Myometrial cell (primary cell): ENCODE data around the genes SLC47A2 and KCNJ12.

- RAMPAGE, long total RNA = no peak
Observed at GRCh38 chr17:19551137-19552162, 17.8 kb downstream of the SLC47A1 start.

DNA sequence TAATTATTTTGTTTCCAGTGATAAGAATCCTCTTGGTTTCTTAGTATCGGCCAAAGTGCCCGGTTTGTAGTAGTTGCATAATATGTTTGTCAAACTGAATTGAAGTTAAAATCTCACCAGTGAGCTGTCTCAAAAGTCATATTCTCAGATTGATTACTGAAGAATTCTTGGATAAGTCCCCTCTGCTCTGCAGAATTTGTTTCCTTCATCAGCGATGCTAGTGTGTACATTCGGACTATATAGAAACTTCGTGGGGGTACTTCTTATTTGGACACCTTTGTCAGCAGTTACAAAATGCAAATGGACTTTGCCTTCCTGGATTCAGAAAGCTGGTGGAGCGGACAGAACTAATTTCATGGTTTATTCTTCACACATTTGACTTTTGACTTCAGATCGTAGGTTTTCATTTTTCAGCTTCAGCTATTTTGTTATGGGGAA, 28.2 kb downstream of the SLC47A1 start:
- RAMPAGE, long total RNA = no peak

DNA sequence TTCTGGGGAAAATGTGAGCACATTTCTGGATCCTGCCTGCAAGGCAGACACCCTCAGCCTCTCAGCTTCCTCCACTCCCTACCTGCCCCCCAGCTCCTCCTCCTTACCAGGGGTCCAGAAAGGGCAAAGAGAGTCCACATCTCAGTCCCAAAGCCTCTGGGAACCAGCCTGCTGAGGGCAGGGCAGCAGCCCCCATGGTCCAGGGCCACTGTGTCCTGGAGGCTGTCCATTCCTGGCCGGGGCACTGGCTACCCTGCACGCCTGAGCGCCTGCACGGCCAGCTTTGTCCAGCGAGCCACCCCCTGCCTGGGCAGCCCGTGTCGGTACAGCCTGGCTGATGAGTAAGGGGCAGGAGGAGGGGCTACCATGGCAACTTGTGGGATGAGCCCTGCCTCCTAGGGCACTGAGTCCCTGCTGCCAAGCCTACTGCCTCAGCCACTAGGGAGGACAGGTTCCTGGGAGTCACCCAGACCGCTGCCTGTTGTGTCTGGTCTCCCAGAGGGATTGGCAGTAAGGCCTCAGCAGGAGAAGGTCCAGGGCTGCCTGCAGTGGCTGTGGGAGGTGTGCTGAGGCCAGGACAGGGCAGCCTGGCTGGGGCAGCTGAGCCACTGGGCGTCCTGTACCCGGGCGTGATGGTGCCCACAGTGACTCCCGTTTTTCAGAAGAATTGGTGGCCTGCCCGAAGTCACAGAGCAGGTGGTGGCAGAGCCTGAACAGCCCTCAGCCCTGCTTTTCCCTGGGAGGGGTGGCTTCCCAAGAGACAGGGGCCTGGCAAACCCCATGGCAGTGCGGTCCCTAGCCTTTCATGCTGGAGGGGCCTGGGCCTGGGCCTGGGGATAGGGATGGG, at the start of gene SLC47A2:
Gene SLC47A2, minus strand, starts transcription at position 259 of the 847 bp plus-strand sequence.
- RAMPAGE, long total RNA = no peak

GRCh38 chr17:19946282-19946828, 31.3 kb downstream of the AKAP10 start:
- RAMPAGE, long total RNA = no peak

DNA sequence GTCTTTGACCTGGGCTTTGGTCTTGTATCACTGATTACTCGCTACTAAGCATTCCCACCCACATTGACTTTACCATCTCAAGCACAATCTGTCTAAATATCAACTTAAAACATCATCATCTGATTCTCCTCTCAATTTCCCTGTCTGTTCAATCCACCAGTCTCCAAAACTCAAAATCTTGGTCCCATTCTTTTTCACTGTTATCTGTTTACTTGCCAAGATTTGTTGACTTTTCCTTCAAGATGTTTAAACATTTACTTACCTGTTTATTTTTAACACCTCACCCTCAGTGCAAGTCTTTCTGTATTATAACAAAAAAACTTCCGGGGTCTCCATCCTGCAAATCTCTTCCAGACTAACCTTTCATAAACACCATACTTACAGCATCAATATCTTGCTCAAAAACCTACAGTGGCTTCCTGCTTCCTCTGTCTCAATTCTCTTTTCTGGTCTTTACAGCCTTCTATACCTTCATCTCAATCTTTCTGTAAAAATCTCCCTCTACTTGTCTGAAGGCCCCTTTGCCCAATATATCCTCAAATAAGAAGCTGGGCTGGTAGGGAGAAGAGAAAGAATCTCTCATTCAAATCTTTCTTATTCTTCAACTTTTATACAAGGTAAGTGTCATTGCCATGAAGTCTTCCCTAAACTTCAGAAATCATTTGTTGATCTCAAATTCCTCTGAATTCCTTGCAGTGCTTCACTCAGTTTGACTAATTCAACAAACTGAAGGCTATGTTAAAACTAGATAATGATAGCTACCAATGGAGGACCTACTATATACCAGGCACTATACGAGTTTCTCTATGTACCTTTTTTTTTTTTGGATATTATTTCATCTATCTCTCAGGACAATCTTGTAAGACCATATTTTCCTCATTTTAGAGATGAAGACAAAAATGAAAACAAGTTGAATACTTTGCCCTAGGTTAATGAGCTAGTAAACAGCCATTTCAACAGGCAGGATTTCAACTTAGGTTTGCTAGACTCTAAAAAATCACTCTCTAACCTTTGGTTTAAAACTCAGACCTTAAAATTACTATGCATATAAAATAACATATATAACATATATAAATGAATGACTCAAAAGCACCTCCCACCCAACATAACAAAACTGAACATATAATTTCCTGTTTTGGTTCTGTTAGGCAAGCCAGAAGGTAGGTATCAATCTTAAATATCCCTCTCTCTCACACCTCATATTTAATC, 12.2 kb downstream of the AKAP10 start:
- RAMPAGE, long total RNA = no peak

- RAMPAGE, long total RNA = no peak
Observed at GRCh38 chr17:20095777-20096072, 86.6 kb downstream of the SPECC1 start.

DNA sequence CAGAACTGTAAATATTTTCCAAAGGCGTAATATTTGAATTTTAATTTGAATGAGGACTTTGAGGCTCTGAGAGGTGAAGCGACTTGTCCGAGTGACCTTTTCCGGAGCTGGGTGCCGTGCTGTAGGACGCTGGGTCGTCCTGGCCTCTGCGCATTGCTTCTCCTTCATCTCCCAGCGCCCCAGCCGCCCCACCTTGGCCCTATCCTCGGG, 147.8 kb downstream of the SPECC1 start:
- RAMPAGE, long total RNA = no peak

DNA sequence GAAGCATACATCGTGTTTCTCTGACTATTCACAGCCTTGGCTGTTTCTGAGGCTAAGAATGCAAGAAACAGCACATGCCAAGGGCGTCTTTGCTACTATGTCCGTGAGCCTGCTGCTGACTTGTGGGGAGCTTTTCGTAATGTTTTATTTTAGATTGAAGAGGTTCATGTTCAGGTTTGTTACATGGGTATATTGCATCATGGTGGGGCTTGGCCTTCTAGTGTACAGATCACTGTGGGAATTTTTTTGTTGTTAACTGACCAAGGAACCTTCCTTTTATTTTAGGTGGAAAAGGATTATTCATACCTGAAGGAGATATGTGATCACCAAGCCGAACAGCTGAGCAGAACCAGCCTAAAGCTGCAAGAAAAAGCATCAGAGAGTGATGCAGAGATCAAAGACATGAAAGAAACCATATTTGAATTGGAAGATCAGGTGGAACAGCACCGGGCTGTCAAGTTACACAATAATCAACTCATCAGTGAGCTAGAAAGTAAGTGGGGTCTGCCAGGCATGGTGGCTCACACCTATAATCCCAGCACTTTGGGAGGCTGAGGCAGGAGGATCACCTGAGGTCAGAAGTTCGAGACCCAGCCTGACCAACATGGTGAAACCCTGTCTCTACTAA, 218.1 kb downstream of the SPECC1 start:
- RAMPAGE, long total RNA = no peak

DNA sequence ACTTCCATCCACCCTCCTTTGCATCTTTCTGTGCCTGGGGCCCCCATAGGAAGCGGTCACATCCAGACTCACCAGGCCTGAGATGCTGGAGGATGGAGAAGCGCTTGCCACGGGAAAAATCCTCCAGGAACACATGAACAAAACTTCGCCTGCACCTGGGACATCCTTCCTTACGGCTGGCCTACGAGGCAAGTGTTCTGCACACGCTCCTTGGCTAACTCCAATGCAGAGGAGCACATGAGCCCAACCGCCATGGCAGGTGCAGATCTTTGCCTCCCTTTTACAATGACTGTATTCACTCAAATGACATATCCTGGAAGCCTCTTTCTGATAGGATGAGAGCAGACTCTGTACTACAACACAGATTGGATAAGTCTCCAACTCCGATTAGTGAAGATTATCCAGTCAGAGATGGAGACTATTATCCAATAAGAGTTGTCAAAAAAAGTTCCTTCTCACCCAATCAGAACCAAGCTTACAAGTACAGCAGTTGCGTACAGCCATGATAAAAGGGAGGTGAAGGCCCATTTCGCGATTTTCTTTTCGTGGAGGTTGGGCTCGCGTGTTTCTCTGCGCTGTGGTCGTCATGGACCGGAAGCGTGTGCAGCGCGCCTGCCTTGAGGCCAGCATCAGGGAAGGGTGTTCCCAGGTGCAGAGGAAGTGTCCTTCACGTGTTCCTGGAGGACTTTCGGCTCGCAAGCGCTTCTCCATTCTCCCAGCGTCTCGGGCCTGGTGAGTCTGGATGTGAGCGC, 53.6 kb downstream of the CDRT15L2 start:
- RAMPAGE, long total RNA = no peak

- RAMPAGE, long total RNA = no peak
Observed at GRCh38 chr17:20784075-20784609, 204.6 kb downstream of the CDRT15L2 start.

DNA sequence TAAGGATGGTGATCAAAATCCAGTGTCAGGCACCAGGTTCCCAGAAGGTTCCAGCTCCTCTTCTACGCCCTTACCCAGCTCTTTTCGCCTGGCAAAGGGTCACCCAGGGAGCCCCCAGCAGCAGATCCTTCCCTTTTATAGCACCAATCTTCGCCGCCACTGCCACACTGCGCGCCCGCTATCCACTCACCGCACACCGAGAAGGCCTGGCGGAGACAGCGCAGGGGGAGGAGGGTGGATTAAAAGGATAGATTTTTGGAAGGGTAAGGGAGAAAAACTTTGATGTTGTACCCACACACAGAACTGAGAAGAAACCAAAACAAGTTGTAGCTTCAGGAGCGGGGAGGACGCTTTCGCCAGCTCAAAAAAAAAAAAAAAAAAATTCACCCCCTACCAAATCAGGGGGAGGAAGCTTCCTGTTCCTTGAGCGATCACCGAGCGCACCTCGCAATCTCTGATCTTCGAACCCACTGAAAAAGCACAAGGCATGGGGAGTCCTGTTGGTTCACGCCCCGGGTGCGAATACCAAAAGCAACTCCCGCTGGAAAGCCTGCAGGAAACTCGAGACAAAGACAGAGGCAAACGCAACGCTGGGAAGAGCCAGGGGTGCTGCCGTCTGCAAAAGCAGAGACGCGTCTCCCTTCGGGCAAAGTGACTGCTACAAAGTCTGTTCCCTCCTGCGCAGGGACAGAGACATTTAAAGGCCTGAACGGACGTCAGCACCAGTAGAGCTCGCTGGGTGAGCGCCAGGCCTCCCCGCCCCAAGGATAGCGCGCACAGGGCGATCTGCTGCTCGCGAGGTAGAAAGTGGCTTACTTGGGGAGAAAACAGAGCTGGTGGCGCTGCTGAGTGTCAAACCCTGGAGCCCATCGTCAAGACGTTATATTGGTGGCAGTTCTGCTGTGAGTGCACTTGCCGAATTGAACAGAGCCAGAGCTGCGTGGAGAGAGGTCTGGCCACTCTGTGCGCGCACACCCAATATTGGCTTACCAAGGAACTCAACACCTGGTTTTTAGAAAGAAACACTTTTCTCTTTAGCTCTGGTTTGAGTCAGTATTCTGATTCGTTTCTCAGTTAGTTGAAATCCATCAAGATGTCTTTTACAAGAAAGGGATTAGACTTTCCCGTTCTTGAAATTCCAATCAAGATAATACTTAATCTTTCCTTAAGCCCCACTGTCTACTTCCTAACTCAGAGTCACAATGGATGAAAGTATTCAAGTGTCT, 190.4 kb downstream of the USP22 start:
- RAMPAGE, long total RNA = no peak

- RAMPAGE, long total RNA = no peak
Observed at GRCh38 chr17:21015178-21016016, 27.4 kb downstream of the USP22 start.

- RAMPAGE, long total RNA = no peak
Observed at GRCh38 chr17:21132339-21132949, 5.7 kb downstream of the DHRS7B start.

DNA sequence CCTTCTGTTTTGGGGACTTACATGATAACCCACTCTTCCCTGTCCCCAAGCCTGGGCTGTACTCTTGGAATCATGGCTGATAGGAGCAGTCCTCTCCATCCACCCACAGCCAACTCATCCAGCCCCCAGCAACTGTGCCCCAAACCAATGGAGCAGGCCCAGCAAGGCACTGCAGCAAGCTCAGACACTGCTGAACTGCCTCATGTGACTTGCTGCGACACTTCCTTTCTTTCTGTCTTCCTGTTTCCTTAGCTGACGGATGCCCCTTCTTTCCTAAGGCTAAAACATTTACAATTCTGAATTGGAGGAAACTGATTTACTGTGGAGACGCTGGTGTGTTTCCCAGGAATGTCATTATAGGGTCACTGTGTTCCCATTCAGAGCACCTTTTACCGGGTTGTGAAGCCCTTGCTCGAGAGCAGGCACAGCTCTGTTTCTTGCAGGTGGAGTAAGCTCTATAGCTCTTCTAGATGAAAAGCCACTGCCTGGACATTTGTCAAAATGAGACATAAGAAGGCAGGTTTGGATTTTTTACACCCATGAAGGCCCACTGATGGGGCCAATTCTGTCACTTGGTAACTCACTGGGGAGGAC, 27.5 kb downstream of the TMEM11 start:
- RAMPAGE, long total RNA = no peak

DNA sequence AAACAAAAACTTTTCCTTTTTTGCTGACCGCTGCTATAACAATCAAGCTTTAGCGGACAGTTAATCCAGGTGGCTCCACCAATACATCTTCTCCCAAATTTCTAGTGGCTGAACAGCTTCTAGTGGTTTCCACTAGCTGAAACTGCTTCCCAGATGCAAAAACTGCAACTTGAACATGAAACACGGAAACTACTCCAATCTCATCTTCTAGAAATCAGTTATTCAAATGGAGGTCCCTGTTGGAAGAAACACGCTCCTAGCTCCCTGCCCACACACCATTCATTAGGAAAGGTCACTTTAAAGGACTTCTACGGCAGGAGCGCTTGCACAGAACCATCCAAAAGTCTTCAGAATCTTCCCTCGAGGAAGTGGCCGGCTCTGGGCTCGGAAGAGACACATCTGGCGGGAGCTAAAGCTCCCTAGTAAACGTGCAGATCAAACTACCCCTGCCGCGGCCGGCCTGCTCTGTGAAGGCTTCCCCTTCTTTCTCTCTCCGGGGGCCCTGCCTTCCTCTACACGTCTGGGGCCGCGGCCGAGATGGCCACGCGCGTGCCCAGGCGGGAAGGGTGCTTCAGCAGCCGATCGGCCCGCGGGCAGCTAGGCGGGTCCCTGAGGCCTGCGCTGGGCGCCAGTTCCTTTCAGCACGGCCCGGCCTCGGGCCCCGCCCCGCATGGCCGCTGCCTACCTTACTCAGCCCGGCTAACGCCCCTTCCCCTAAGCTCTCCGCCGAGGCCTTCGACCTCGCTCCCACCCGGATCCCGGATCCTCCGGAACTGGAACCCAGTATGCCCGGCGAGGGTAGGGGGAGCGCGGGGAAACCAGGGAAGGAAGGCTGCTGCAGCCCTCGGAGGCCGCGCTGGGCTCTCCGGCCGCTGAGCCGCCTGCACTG, 540 bp downstream of the TMEM11 start:
- RAMPAGE, long total RNA = no peak

GRCh38 chr17:21231867-21232496, 18.0 kb upstream of the TMEM11 start:
- RAMPAGE, long total RNA = no peak

DNA sequence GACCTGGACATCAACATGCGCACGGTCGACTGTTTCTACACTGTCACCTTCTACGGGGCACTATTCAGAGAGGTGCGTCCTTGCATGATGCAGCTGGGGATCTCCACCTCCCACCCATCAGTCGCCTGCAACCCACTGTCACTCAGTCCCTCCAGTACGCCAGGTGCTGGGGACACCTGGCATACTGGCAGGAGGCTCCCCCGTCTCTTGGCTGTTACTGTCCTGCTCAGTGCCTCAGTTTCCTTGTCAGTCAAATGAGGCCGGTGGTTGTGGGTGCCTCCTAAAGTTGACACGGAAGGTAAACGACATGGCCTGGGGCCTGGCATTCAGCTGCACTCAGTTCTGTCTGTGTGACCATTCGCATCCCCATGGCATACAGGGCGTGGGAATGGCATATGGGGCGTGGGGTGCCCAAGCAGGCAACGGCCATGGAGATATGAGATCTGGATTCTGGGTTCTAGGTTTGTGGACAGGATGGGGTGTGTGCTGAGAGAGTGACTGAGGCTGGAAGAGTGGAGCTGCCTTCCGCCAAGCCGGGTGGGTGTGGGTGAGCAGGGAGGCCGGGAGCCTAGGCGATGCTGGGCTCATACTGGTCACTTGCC, 16.5 kb downstream of the MAP2K3 start:
- RAMPAGE, long total RNA = no peak

DNA sequence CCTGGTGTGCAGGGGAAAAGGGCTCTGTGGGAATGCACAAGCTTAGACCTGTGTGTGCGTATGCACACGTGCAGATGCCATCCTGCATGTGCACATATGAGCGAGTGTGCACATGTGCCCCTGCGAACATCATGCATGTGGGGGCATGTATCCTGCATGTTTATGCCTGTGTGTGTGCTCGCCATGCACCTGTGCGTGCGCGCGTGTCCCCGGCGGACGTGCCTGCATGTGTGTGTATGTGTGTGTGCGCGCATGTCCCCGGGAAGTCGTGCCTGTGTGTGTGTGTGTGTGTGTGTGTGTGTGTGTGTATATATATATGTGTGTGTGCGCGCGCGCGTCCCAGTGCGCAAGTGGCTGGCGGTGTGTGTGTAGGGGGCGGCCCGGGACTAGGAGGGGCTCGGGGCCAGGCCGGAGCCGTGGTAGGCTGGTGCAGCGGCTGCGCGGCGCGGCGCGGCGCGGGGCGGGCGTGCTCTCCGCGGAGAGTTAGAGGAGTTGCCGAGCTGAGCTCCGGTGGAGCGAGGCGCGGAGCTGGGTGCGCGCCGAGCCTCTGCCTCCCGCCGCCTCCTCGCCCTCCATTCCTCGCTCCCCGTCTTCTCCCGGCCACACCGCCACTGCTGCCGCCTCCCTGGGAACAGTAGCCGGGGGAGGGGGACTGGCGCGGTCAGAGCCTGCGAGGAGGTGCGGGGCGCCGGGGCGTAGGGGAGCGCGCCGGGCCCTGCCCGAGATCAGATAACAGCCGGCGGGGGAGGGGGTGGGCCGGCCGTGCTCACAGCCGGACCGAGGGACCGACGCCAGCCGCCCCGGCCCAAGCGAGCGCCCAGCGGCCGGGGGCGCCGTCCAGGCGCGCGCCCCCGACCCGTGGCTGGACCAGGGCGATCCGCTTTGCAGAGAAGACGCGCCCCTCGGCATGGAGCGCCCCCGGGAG, at the start of gene KCNJ12:
Gene KCNJ12, plus strand, starts transcription at position 490 of the 925 bp plus-strand sequence.
- RAMPAGE, long total RNA = no peak

GRCh38 chr17:21463965-21464818, 88.0 kb downstream of the KCNJ12 start:
- RAMPAGE, long total RNA = no peak

DNA sequence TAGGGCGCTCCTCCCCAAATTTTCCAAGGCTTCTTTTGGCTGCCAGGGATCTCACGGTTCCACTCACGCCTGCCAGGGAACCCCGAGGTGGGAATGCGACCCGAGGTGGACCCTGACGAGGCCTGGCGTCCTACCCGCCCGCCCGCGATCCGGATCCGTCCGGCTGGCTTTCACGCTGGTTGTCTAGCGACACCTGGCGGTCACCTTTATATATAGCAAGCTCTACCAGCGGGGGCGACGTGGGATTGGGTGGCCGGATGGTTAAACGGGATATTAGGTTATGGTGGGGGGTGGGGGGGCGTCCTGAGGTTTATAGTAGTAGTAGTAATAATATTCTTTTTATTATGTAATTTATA, 136.8 kb downstream of the KCNJ12 start:
- RAMPAGE, long total RNA = no peak